Right common carotid artery plus branches (tissue), 1 donor: ENCODE measurements around a stretch of chr6.

GRCh38 chr6:5448494-5448964, 187.2 kb downstream of the FARS2 start:
- PRO-cap = no peak

DNA sequence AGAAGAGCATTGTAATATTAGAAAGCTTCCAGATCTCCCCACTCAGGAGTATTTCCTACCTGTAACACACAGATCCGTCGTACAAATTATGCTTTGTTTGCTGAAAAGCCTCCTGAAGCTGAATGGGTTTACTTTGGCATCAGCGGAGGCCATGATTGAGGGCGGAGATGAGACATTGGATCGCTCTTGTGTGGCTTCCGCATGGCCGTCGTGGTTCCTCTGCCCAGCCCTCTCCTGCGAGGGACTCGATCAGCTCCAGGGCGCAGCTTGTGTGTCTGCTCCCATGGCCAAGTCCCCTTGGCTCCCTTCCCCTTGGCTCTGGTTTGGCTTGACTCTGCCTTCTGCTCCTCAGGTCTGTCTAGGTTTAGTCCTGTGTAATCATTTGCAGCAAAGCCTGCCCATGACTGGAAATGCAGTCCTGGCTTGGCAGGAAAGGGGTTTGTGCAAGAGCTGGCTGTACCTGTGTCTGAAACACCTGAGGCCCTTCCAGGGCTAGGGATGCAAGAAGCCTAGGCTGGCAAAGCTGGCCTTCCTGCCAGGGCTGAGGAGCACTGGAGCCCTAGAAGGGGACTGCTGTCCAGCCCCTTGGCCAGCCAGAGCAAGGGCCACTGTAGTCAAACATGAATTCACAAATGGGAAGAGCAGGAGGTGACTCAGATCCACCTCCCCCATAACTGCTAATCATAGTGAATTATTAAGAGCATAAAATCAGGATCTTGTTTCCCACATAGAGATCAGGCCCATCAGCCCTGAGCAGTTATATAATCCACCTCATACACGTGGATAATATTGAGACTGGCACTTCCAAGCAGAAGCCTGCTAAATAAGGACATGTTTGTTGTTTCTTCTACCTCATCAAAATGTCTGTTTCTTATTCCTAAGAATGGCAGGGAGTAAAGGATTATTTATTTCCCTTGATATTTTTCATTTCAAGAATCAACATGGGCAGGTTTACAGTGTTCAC, 196.8 kb downstream of the FARS2 start:
- PRO-cap = no peak

- PRO-cap = no peak
Measured at GRCh38 chr6:5660429-5661754, 345.8 kb downstream of the NRN1 start.

DNA sequence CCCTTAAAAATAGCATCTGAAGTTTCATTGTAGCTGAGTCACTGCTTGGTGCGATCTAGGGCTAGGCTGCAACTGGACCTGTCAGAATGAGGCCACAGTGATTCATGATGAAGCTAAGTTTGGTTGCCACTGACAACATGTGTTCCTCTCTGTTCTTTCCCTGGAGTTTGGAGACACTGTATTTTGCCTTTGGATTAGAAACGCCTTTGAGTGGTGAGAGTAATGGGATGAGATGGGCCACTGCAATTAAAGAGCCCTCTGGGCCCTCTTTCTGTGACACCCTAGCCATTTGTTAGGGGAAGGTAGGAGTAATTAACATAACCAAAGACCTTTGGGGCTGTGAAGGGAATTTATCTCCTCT, 334.1 kb downstream of the NRN1 start:
- PRO-cap = no peak

- PRO-cap = no peak
Measured at GRCh38 chr6:5866532-5867196, 140.1 kb downstream of the NRN1 start.

GRCh38 chr6:5892057-5892796, 114.5 kb downstream of the NRN1 start:
- PRO-cap = no peak

GRCh38 chr6:6390589-6391241, 70.3 kb upstream of the F13A1 start:
- PRO-cap = no peak

- PRO-cap = no peak
Measured at GRCh38 chr6:6586643-6587758, 1.5 kb upstream of the LY86 start.

- PRO-cap = no peak
Measured at GRCh38 chr6:6609832-6610787, 21.6 kb downstream of the LY86 start.

GRCh38 chr6:6657476-6657903, 69.0 kb downstream of the LY86 start:
- PRO-cap = no peak

DNA sequence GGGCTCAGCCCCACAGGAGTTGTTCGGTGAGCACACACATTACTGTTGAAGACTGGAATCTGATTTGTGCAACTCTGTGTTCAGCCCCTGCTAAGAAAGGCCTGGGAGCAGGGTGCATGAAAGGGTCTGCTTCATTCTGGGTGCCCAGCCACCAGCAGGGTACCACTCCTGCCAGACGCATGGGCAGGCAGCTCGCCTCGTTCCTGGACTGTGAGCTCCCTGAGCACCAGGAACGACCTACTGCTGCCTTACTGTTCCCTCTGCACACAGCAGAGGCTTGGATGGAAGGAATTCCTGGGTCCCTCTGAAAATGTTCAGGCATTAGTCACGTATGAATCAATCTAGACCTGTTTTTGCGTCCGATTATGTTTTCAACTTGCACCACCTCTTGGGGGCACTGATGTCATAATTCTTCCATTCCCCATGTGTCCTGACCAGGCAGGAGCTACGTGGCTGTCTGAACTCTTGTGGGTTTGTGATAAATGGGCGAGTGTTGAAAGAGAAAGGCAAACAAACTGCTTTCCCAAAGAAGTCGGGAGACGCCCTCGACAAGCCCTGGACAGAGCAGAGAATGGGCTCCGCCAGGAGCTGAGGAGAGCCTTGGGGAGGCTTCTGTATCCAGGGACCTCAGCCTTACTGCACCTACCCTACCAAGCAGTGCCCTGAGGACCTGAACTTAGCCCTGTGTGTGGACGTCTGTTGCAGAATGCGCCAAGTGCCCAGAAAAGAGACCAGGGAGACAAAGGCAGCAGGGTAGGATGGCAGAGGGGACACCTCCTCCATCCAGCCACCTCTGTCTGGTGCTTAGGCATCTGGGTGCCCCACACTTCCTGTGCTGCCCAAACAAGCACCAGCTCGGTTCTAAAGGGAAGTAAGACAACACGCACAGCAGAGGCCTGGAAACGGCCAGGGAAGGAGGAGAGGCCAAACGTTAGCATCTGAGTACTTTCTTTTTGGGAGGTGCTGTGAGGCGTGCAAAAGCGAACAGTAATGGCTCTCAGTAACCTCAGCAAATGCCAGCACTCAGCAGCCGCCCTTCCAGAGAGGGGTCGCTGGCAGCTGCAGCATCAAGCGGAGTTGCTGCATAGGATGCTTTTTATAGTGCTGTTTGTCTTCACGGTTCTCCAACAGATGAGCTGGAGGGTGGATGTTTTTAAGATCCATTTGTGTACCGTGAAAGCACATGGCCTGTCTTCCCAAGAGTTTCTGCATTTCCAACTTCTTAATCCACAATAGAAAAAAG, 124.2 kb downstream of the LY86 start:
- PRO-cap = no peak

GRCh38 chr6:6738723-6739232, 150.3 kb downstream of the LY86 start:
- PRO-cap = no peak

- PRO-cap = no peak
Measured at GRCh38 chr6:6741186-6741519, 152.6 kb downstream of the LY86 start.

DNA sequence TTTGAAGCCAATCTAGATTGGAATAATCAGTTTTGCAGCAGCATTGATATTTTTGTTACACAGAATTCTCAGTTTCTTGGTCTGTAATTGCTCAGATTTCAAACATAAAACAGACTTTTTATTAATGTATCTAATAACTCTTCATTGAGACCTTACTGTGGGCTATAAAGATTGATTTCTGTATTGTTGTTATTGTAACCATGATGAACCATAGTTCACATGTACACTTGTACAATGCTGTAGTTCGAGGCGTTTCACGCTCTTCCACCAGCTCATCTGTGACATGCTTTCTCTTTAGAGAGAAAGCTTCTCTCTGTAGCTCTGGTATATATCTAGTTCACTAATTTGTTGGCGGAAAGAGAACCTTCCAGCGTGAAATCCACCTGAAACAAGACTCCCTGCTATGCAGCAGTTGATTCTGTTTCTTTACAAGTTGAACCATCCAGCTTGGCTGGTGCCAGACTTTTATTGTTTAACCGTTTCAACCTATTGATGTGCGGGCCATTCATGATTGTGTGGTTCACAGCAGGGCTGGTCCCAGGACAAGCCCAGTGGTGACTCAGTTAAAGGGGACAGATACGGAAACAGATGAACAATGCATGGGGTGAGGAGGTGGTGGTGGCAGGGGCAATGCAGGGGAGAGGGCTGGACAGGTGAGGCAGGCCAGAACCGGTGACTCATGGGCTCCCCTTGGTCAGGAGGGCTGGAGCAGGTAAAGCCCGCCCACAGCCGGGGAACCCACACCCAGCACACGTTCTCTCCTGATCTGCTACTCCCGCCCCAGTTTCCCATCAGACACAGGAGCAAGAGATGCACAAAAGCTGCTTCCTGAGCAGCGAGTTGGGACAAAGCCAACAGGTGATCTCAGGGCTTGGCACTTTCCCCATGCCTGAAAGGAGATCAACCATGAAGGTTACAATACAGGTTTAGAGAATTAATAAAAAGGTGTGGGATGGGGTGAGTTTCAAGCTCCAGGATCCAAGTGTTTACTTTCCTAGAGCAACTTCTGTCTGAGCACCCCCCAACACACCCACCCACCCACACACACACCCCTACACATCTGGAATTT, 232.1 kb downstream of the LY86 start:
- PRO-cap = no peak

- PRO-cap = no peak
Measured at GRCh38 chr6:6940320-6940743, 167.4 kb upstream of the RREB1 start.

- PRO-cap = no peak
Measured at GRCh38 chr6:6994523-6995242, 113.1 kb upstream of the RREB1 start.

GRCh38 chr6:7042132-7043412, 65.2 kb upstream of the RREB1 start:
- PRO-cap = unidirectional peak, plus-strand start at chr6:7042557

DNA sequence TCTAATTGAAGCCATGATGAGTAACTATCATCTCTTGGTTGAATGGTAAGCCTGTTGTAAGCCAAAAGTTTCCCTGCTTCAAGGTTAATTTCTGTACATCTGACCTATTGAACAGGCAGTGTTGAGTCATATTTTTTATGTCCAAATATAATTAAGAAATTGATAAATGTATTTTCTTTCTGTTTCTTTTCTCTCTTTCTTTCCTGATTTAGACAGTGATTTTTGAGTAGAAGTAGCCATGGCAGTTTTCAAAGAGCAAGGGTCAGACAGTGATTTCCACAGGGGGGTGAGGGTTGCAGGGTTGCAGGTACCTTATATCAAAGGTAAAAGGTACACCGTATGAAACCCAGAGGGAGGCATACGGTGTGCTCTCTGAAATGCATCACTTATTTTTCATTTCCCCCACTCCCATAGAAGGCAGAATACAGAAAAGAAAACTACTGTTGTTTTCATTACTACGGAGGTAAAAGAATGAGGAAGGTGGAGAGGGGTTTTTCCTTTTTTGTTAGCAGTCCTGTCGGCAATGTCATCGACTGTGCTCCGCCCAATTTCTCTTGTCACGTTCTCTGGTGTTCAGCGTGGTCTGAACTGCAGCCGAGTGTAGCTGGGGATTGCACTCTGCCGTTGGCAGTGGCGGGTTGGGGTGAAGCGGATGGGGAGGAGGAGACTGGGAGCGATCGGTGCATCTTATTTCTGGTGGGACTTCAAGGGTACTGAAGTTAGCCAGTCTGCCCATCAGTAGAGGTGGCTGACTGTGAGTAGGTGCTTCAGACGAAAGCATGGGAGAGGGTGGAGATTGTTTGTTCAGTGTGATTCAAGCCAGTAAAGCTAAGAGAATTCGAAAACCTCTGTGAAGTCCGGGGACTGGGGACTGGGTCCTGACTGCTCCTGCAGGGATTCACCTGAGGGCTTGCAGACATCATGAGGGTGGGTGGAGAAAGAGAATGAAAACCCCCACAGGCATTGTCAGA, 4.8 kb downstream of the RREB1 start:
- PRO-cap = no peak

DNA sequence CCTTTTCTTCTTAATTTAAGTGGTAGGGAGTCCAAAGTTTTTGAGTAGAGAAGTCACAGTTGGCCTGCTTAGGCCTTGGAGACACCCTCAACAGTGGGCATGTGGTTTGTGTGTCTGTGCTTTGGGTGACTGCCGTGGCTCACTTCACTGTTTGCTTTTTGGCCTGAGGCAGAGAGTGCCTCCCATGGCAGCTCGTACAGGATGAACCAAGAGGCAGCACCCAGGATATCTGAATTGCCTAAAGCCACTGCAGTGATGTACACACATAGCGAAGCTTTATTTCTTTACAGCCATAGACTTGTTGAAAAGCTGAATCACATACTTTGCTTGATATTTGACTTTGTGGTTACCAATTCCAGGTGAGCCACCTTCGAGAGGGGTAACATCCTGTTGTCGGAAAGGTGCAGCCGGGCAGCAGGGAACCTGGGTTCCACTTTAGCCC, 21.6 kb downstream of the RREB1 start:
- PRO-cap = no peak

DNA sequence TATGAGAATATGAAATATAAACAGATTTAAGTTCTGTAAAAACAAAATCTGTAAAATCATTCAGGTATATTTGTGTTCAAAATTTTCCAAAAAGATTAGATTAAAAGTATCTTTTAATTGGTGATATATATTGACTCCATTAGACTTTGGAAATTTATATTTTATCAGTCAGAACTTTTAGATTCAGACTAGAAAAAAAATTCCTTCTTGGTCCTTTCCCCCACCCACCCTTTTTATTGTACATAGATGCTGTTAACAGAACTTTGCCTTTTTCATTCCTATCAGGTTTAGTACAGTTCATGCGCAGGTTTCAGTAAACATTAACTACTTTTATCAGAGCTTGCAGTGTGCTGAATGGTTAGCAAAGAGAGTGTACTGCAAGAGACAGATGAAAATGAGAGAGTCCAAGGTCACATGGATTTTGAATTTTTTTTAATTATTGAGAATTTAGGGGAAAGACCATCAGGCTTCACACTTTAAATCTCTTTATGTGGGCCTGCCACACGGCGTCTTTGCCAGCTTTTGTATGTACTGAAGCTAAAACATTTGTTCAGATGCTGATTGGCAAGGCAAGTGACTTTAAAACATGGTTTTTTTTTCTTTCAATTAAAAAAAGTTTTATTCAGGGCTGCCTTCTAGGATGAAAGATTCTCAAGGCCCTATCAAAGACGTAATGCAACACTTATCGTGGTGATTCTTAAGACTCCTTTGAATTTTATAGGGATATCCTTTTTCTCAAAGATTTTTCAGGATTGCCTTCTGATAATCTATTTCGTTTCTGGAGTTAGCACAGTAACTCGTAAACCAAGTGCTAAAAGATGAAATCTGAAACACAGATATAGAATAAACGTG, 32.1 kb downstream of the RREB1 start:
- PRO-cap = no peak